ENCODE measurements around a stretch of chr12.

GRCh38 chr12:114768170-114768915, 84.4 kb upstream of the TBX3 start:
- RRBS, result no CpG with 5 or more reads among the region's 9 CpGs

- RRBS, result no CpG with 5 or more reads among the region's 4 CpGs
Observed at GRCh38 chr12:114774392-114774696, 90.4 kb upstream of the TBX3 start.

DNA sequence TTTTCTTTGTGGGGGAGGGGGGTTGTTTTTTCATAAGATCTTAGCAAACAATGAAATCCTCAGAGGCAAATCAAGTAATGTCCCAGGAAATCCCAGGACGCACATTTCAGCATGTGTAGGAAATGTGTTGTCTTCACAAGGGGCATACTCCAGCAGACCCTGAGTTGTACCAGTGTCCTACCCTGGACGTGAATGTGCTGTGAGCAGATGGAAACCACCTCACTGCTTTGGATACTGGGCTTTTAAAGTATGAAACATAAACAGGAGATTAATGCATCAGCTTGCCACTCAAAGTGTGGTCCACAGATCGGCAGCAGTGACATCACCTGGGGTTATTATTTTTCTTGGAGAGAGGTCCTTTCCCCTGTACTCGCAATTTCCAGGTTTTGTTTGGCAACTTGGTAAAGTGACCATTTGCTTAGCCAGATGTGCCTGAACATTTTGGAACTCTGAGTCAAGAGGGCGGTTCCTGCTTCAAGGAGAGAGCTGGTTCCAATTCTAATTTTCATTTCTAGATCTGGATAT, 236.7 kb upstream of the TBX3 start:
- RRBS, result no CpG with 5 or more reads among the region's 5 CpGs

DNA sequence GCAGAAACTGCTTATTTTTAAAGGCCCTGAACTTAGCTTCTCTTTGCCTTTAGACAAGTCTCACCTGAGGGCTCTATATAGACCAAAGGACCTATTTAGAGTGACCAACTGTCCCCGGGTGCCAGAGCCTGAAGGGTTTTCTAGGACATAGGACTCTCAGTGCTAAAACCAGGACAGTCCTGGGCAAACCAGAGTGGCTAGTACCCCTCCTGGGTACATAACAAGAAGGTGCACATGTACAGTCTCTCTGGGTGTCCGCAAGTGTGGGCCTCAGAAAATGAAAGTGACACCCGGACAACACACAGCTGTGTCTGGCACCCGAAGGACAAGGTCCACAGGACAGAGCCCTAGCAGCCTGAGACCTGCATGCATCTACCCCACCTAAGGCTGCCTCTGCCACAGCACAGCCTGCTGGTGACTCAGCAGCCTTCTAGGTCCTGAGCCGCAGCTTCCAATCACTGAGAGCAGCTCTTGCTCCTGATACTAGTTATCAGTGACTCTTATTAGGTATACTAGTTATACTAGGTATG, 784.0 kb upstream of the TBX3 start:
- RRBS, result no CpG with 5 or more reads among the region's 5 CpGs

DNA sequence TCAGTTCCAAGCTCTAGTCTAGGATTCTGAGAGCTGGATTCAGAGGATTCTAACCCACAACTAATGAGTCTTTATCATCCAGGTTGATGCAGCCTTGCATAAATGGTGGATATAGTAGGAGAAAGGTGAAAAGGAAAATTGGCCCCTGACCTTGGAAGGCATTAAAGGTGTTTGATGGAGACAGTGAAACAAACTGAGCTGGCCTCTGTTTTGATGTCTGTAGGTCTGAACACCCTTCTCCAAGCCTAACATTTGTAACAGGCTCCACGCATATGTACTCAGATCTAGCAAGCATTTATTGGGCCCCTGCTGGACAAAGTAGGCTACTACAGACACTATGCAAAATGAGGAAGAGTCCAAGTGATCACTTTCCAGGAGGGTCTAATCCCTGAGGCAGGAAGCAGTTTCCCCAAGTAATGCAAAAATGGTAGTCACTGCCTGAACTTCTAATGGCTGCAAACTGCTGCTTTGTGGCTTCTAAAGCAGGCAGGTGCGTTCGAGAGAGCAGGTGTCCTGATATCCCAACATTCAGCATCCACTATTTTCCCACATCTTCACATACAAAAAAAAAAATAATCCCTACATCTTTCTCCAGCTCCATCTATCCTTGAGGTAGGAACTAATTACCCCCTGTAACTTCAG, 405.8 kb downstream of the MED13L start:
- RRBS, result no CpG with 5 or more reads among the region's 3 CpGs

- RRBS, result no CpG with 5 or more reads among the region's 5 CpGs
Observed at GRCh38 chr12:115891665-115892306, 385.7 kb downstream of the MED13L start.

DNA sequence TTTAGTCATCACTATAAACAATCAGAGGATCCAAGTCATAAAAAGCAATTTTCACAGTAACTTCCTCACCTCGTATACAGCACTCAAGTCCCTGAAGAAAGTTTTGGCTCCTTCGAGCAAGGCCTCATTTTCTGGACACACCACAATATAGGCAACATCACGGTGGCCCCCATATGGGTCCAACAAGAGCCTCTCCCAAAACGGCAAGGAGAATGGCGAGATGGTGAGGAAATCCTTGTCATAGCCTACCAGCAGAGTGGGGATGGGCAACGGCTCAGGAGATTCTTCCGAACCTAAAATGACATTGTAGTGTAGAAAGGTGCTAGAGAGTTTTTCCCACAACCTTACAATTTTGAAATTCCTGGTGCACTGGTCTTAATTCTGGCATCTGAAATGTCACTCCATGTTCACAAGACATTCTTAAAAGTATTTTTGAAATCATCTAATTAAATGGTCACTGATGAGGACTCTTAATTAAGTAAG, 291.3 kb downstream of the MED13L start:
- RRBS, result no CpG with 5 or more reads among the region's 7 CpGs

GRCh38 chr12:115990896-115991526, 286.5 kb downstream of the MED13L start:
- RRBS, result no CpG with 5 or more reads among the region's 14 CpGs

- RRBS, result no CpG with 5 or more reads among the region's 4 CpGs
Observed at GRCh38 chr12:116032529-116033097, 244.9 kb downstream of the MED13L start.

DNA sequence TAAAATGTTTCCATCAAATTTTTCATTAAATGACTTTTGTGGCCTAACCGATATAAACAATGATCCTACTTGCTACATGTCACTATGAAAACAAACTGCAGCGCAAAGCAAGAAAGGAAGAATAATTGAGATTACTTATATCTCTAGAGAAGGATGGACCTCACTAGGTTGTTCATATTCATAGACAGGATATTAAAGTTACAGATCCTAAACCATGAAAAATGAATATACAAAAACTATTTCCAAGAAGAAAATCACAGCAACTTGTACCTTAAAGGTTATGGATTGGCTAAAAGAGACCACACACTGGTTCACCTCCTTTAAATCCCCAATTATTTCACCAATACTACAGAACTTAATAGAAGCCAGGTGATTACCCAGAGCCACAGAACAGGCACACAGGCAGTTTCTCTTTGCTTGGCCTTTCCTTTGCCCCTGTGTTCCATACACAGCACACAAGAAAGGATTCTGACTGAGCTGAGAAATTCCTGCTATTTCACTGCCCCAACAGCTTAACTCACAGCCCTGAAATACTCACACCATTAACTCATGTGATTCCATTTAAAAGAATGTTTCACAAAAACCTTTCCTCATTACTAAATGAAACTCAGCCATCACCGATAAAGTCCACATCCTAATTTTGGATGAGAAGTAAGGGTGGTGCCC, 133.7 kb downstream of the MED13L start:
- RRBS, result no CpG with 5 or more reads among the region's 3 CpGs

- RRBS, result no CpG with 5 or more reads among the region's 9 CpGs
Observed at GRCh38 chr12:116205581-116206312, 71.7 kb downstream of the MED13L start.

DNA sequence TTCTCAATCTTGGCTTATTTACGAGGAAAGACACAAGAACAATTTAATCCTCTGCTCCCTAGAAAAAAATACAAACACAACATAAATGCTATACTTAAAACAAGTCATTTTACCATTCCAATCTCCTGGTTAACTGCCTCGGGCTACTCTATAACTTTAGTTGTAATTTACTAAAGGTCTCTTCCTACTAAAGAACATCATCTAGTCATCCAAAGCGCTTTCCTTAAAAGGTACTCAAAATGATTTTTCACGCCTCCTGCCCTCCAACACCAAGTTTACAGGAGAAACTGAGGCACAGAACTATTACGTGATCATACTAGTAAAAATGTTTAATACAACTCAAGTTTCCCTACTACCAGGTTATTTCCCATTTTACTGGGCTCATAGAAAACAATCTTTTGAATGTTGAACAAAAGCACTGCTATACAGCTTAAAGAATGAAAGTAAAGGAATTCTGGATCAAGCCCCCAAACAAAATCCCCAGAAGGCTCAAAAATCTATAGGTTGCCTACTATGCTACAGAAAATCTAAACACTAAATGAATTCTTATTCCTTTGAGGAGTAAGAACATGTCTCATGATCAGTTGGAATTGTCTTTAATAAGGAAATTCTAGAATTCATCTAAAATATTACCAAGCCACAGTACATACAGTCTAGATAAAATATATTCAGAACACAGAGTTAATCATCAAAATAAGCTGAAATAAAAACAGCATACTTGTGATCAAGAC, 10.0 kb downstream of the MED13L start:
- RRBS, result no CpG with 5 or more reads among the region's 5 CpGs

DNA sequence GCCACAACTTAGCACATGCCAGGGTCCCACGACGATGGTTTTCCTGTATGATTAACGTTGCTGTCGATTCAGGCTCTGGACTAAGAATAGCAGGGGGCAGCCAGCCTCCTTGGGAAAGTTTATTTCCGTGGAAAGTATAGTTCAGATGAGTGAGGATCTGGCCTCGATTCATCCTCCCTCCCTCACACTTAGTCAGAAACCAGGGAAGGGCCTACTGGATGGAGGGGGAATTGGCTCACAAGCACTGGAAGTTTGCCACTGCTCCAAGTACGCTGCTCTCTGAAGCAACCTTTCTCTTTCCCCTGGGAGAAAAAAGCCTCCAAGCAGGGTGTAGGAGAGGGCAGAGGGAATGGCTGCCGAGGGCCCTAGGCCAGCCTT, 105.7 kb upstream of the MED13L start:
- RRBS, result no CpG with 5 or more reads among the region's 8 CpGs

GRCh38 chr12:116406416-116407037, 129.0 kb upstream of the MED13L start:
- RRBS, result no CpG with 5 or more reads among the region's 6 CpGs

DNA sequence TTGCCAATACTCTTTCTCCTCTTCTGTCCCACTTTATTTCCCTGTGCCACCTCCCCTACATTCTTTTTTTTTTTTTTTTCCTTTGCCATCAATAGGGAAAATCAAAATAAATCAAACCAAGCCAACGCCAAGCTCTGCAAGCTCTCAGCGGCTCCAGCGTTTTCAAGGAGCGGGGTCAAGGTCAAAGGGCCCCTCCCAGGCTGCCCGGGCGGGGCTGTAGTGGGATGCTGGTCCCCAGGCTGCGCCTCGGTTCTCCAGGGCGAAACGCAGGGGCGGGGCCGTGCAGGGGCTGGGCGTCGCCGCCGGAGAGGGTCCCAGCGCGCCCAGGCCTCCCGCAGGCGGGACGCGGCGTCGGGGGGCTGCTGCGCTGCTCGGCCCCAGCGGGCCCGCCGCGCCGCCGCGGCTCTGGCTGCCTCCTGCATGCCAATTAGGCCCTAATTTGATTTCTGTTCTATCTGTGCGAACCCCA, 51.0 kb upstream of the MAP1LC3B2 start:
- RRBS, result 7% methylated on average over 4 of the region's 34 CpGs

GRCh38 chr12:116860924-116861810, 20.1 kb downstream of the HRK start:
- RRBS, result no CpG with 5 or more reads among the region's 19 CpGs

GRCh38 chr12:116975100-116975870, 64.5 kb downstream of the FBXW8 start:
- RRBS, result no CpG with 5 or more reads among the region's 8 CpGs

- RRBS, result no CpG with 5 or more reads among the region's 23 CpGs
Observed at GRCh38 chr12:117033491-117034392, 65.5 kb downstream of the TESC start.

- RRBS, result 20% methylated on average over 2 of the region's 29 CpGs
Observed at GRCh38 chr12:117046361-117046913, 52.8 kb downstream of the TESC start.

GRCh38 chr12:117130269-117130577, 31.0 kb upstream of the TESC start:
- RRBS, result no CpG with 5 or more reads among the region's 1 CpG